ENCODE data around the gene KCNT2.

- PRO-cap: no peak
- RAMPAGE, long total RNA, 4 experiments: no peak in any of the 4 experiments
These were observed 1.9 kb downstream of the BRINP3 start for GRCh38 chr1:190475324-190476540.

DNA sequence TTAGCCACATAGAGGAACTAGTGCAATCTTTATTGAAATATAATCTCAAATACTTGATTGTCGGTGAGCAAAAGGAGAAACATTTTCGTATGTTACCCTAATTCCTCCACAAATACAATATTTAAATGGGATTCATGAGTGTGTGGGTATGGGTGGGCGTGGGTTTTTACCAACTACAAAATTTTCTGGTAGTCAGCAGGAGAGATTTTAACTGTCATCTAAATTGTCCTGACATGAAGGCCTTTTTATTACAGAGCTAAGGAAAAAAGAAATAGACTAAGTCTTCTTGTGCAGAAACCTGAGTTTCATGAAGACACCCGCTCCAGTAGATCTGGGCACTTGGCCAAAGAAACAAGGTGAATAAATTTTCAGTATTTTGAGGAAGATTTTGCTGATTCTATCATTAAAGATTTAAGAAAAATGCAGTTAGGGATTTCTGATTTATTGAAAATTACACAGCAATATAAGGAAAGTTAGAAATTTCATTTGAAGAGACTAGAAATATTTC lies 758 bp downstream of the RGS18 start:
- PRO-cap: no peak
- RAMPAGE, long total RNA, 4 experiments: no peak in any of the 4 experiments

DNA sequence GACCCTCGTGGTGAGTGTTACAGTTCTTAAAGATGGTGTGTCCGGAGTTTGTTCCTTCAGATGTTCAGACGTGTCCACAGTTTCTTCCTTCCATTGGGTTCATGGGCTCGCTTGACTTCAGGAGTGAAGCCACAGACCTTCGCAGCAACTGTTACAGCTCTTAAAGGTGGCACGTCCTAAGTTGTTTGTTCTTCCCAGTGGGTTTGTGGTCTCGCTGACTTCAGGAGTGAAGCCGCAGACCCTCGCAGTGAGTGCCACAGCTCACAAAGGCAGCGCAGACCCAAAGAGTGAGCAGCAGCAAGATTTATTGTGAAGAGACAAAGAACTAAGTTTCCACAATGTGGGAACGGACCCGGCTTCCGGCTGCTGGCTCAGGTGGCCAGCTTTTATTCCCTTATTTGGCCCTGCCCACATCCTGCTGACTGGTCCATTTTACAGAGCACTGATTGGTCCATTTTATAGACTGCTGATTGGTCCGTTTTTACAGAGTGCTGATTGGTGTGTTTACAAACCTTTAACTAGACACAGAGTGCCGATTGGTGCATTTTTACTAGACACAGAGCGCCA lies 86.5 kb downstream of the RGS2 start:
- PRO-cap: no peak
- RAMPAGE, long total RNA, 4 experiments: no peak in any of the 4 experiments

- PRO-cap: no peak
- RAMPAGE, long total RNA, 4 experiments: no peak in any of the 4 experiments
These were observed 98.8 kb downstream of the RGS2 start for GRCh38 chr1:192907248-192908410.

DNA sequence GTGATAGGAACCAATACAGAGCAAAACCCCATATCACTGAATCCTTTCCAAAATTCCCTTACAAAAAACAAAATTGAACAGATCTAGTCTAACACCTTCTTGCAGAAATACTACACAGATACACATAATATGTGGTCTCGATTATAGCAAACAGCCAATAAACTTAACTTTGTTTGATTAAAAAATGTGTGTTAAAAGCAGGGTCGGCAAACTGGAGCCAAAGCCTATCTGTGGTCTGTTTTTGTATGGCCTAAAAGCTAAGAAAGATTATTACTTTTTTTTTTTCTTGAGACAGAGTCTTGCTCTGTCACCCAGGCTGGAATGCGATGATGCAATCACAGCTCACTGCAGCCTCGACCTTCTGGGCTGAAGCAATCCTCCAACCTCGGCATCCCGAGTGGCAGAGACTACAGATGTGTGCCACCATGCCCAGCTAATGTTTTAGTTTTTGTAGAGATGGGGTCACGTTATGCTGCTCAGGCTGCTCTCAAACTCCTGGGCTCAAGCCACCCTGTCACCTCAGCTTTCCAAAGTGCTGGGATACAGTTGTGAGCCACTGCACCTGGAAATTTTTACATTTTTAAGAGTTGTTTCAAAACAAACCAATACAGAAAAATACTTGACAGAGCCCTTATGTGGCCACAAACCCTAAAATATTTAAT lies 6.4 kb upstream of the GLRX2 start:
- PRO-cap: no peak
- RAMPAGE, long total RNA, 4 experiments: no peak in any of the 4 experiments

DNA sequence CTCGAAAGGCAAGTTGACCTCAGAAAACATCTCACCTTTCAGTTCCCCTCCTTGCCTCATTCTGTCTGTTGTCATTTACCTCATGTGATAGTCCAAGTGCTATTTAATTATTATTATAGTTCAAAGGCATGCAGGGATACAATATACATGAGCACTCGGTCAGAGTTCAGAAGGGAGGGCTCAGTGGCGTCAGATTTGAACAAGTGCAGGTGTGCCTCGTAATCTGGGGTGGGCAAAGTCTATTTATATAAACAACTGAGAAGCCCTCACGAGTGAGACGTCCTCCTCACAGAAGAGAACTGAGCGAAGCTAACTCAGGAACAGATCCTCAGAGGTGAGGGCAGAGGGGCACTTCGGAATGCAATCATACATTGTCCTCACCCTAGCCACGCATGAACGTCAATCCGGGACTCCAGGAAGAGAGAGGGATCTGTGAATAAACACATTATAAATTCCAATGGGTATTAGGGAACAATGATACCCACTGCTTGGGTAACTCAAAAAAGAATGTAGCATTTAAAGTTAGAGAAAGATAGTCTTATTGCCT lies 127.0 kb upstream of the B3GALT2 start:
- PRO-cap: no peak
- RAMPAGE, long total RNA, 4 experiments: no peak in any of the 4 experiments

DNA sequence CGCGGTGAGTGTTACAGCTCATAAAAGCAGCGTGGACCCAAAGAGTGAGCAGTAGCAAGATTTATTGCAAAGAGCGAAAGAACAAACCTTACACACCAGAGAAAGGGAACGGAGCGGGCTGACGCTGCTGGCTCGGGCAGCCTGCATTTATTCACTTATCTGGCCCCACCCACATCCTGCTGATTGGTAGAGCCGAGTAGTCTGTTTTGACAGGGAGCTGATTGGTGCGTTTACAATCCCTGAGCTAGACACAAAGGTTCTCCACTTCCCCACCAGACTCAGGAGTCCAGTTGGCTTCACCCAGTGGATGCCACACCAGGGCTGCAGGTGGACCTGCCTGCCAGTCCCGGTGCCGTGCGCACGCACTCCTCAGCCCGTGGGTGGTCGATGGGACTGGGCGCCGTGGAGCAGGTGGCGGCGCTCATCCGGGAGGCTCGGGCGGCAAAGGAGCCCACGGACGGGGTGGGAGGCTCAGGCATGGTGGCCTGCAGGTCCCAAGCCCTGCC lies 1171.5 kb upstream of the B3GALT2 start:
- PRO-cap: no peak
- RAMPAGE, long total RNA, 4 experiments: no peak in any of the 4 experiments

GRCh38 chr1:196608303-196609442 lies at the start of gene KCNT2:
KCNT2 (minus strand) TSS chr1:196608440.
- PRO-cap: bidirectional peak, plus-strand start at chr1:196609029, minus-strand start at chr1:196608783
- RAMPAGE, long total RNA, 4 experiments: no peak in any of the 4 experiments

- PRO-cap: no peak
- RAMPAGE, long total RNA, 4 experiments: no peak in any of the 4 experiments
These were observed 2.5 kb downstream of the CFH start for GRCh38 chr1:196654308-196654717.

DNA sequence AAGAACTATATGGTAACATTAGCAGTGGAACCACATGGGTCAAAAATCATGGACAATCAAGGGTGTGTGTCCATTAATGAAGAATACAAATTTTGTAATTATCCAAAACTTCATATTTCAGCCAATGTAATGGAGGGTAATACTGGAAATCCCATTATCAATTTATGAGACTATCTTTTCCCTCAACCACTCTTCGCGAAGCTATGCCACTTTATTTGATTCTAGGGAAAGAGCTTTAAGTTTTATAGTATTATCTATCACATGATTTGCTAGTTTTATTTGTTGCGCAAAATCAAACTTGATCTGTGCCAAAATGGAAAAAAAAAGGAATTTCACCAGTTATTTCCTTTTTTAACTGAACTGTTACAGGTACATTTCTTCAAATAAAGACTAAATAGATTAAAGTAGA lies 1.1 kb downstream of the CFHR3 start:
- PRO-cap: no peak
- RAMPAGE, long total RNA, 4 experiments: no peak in any of the 4 experiments

DNA sequence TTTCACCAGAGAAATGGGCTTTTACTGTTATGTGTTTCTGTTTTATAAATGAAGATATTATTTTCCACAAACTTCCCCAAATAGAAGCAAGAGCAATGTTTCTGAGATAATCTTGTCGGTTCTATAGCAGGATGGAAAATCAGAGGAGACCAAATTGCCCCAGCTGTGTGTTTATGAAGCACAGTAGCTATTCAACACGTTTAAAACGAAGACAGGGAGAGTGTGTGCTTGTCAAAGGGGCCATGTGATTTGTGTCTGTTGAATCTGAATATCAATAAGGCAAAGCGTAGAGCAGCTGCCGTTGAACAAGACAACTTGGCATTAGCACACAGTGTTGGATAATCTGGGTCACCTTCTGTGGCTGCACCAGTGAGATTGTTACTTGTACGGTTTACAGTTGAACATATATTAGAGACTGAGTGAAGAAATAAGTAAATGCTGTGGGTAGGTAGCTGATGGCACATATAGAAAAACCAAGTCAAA lies 972 bp downstream of the CRB1 start:
- PRO-cap: no peak
- RAMPAGE, long total RNA, 4 experiments: no peak in any of the 4 experiments

- PRO-cap: no peak
- RAMPAGE, long total RNA, 4 experiments: no peak in any of the 4 experiments
These were observed 5.0 kb downstream of the NEK7 start for GRCh38 chr1:198161529-198162431.

DNA sequence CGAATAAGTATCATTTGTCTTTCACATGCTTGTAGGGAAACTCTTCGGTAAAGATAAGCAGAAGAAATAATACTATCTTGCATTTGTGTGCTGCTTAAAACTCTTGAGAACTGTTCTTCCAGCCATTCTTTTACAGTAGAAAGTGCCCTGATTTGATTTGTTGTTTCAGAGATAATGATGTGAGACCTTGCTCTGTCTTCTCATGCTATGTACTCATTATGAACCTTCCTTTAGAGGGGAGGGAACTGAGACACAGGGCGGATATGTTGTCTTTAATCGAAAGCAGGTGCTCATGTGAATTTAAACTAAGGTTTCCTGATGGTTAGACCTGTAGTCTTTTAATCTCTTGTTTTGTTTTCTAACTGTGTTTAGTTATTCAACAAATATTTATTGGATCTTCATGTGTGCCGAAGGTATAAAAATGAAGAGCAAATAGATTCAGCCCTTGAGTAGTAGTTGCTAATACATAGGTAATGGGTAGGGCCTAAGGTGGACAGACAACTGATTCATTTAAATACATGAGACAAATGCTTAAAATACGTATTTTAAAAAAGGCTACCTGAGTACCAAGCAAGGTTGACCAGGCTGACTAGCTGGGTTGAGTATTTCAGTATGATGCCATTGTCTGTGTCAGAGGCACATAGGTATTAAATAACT lies 19.1 kb downstream of the NEK7 start:
- PRO-cap: no peak
- RAMPAGE, long total RNA, 4 experiments: start-site peak on the plus strand in 1 of 4 experiments, centred at position 395 of the sequence, 39 reads per replicate

DNA sequence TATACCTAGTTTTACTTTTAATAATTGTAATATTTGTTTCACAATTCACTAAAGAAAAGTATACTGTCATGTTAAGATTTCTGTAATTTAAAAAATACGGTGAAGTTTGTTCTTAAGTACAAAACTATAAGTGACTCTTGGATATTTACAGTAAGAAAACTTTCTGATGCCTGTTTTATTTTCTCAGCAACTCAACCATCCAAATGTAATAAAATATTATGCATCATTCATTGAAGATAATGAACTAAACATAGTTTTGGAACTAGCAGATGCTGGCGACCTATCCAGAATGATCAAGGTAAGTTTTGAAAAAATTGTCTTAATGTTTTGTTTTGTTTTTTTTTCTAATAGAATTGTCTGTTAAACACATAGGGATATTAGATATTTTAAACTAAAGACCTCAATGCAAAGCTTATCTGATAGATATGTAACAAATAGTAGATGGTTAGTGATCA lies 107.2 kb downstream of the NEK7 start:
- PRO-cap: no peak
- RAMPAGE, long total RNA, 4 experiments: no peak in any of the 4 experiments

DNA sequence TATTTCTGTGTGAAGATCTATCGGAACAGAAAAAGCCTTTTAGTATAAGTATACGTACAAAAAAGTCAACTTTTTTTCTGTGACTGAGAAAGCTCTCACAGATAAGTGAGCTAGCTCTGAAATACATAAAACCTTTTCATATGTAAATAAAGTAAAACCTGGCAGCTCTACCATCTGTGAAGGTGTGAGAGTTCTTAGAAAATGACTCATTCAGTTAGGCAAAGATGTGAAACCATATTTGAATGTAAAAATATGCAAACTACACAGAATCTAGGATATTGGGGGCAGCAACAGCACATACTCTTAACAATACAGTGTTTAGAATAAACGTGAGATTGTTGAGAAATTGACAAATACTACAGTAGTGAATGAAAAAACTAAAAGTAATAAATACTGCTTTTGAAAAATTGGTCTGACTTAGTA lies 19.9 kb downstream of the ATP6V1G3 start:
- PRO-cap: no peak
- RAMPAGE, long total RNA, 4 experiments: no peak in any of the 4 experiments

GRCh38 chr1:198619390-198619795 lies 19.4 kb upstream of the PTPRC start:
- PRO-cap: no peak
- RAMPAGE, long total RNA, 4 experiments: no peak in any of the 4 experiments

- PRO-cap: unidirectional peak, plus-strand start at chr1:198682058
- RAMPAGE, long total RNA, 4 experiments: no peak in any of the 4 experiments
These were observed 43.0 kb downstream of the PTPRC start for GRCh38 chr1:198681755-198682227.

DNA sequence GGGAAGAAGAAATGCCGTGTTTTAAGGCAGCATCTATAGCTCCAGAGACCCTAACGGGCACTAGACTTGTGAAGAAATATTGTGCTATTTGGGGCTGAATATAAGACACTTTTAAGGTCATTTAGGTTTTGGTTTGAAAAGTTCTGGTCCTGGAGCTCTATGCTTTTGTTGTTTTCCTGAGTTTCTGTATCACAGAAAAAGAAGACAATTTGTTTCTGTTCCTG lies 78.5 kb downstream of the PTPRC start:
- PRO-cap: no peak
- RAMPAGE, long total RNA, 4 experiments: no peak in any of the 4 experiments

- PRO-cap: no peak
- RAMPAGE, long total RNA, 4 experiments: no peak in any of the 4 experiments
These were observed 95.2 kb downstream of the PTPRC start for GRCh38 chr1:198733929-198734639.

DNA sequence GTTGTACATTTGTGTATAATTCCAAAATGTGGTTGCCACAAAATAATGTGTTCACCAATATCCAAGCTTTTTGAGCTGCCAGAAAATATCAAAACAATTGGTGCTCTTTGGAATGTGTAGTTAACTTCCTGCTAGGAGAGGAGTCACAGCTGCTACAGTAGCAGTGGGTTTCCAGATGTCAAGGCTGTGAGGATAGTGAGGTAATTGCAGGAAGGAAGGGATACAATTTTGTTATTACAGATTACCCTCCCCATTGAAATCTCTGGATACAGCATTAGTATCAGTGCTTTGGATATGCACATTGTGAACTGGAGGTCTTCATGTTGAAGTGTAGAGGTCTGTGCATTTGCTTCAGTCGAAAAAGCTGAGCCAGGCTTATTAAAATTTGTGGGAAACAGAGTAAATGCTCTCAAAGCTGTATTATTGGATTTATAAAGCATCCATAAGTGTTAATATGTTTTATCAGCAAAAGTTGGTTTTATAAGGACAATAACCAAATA lies 253.3 kb downstream of the PTPRC start:
- PRO-cap: no peak
- RAMPAGE, long total RNA, 4 experiments: no peak in any of the 4 experiments

All from suprapubic skin (tissue), 4 donors.